Gastroesophageal sphincter (tissue), 4 donors: ENCODE results near the genes PRKG2, COPS4, HPSE and ABRAXAS1.

- PRO-cap = unidirectional peak, plus-strand start at chr4:80265677; unidirectional peak, plus-strand start at chr4:80265804; unidirectional peak, plus-strand start at chr4:80265919
- RAMPAGE, long total RNA, 4 experiments = no peak in any of the 4 experiments
Measured at GRCh38 chr4:80265362-80266159, 903 bp upstream of the FGF5 start.

GRCh38 chr4:81214902-81215496 is at the start of gene PRKG2:
Gene PRKG2 (minus strand): TSS chr4:81215222.
- PRO-cap = unidirectional peak, minus-strand start at chr4:81215199
- RAMPAGE, long total RNA, 4 experiments = start-site peak on the minus strand in 3 of 4 experiments, at chr4:81214964-81215042 at its widest, 25 to 43 reads per replicate

DNA sequence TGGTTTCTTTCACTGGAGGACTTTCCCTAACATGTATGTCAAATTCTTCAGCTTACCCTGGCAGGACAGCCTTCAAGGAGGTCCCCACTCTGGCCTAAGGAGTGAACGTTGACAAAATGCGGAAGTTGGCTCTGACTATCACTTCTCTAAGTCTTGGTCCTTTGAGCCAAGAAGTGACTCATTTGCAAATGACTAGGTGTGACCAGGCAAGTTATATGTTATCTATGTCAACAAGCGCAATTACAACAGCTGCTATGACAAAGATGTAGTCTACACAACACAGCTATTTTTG is 50.3 kb downstream of the RASGEF1B start:
- PRO-cap = no peak
- RAMPAGE, long total RNA, 4 experiments = no peak in any of the 4 experiments

GRCh38 chr4:81471960-81472754 is 450 bp upstream of the RASGEF1B start:
- PRO-cap = bidirectional peak, plus-strand start at chr4:81472147, minus-strand start at chr4:81471838
- RAMPAGE, long total RNA, 4 experiments = no peak in any of the 4 experiments

DNA sequence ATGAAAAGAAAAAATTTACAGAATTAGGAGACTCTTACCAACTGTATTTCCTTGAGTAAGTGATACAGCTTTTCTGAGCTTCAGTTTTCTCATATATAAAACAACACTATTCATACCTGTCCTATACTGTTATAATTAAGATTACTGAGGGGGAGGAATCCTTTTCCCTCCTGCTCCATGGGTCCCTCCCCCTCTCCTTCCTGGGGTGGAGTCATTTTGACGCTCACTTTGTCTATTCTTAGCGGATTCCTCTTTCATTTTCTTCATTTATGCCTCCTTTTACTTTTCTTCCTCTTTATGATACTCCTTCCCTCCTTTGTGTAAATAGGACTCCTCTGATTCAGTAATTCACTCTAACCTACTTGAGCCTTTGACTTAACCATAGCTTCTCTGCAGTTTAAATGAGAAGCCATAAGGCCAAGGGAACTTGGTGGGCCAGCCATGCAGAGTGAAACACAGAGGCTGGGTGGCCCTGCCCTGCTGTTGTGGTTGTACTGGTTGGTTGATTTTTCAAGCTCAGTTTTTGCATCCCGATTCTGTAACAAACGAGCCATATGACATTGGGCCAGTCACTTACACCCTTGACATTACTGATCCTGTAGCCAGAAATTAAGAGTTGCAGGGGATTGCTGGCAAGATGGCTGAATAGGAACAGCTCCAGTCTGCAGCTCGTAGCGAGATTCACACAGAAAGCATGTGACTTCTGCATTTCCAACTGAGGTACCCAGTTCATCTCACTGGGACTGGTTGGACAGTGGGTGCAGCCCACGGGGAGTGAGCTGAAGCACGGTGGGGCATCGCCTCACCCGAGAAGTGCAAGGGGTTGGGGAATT is 1.3 kb upstream of the RASGEF1B start:
- PRO-cap = no peak
- RAMPAGE, long total RNA, 4 experiments = no peak in any of the 4 experiments

DNA sequence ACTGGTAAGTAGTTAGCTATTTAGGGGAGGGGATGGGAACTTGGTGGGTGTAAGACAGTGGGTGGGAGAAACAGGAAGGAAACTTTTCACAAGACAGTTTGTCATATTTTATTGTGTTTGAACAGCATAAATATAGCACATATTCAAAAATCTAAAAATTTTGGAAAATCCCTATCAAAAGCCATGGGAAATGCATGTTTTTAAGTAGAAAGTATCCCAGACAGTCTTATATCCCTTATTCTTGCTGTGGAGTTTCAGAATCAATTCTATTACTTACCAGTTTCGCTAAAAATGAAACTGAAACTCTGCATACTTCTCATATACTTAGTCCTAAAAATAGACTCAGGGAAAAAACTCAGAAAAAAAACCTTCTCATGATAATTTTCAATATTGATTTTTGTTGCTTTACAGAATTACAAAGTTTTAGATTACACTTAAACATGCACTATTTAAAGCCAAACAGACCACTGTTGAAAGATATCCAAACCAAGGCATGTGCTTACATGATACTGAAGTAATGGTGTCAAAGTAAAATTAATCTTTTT is 22.4 kb upstream of the RASGEF1B start:
- PRO-cap = no peak
- RAMPAGE, long total RNA, 4 experiments = no peak in any of the 4 experiments

DNA sequence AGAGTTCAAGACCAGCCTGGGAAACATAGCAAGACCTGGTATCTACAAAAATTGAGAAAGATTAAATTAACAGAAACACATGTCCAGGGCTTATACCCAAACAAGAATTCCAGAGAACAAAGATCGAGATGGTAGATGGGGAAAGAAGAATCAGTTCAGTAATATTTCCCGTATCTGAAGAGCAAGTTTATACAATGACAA is 23.3 kb downstream of the HNRNPD start:
- PRO-cap = no peak
- RAMPAGE, long total RNA, 4 experiments = no peak in any of the 4 experiments

- PRO-cap = unidirectional peak, plus-strand start at chr4:82373302
- RAMPAGE, long total RNA, 4 experiments = no peak in any of the 4 experiments
Measured at GRCh38 chr4:82372396-82373370, 1.1 kb downstream of the HNRNPD start.

- PRO-cap = bidirectional peak, plus-strand start at chr4:82429585, minus-strand start at chr4:82429438
- RAMPAGE, long total RNA, 4 experiments = no peak in any of the 4 experiments
Measured at GRCh38 chr4:82429508-82429697, 859 bp downstream of the HNRNPDL start.

- PRO-cap = no peak
- RAMPAGE, long total RNA, 4 experiments = no peak in any of the 4 experiments
Measured at GRCh38 chr4:82782404-82783082, 16.1 kb downstream of the SCD5 start.

GRCh38 chr4:82899838-82900021 is 805 bp upstream of the THAP9 start:
- PRO-cap = no peak
- RAMPAGE, long total RNA, 4 experiments = no peak in any of the 4 experiments

DNA sequence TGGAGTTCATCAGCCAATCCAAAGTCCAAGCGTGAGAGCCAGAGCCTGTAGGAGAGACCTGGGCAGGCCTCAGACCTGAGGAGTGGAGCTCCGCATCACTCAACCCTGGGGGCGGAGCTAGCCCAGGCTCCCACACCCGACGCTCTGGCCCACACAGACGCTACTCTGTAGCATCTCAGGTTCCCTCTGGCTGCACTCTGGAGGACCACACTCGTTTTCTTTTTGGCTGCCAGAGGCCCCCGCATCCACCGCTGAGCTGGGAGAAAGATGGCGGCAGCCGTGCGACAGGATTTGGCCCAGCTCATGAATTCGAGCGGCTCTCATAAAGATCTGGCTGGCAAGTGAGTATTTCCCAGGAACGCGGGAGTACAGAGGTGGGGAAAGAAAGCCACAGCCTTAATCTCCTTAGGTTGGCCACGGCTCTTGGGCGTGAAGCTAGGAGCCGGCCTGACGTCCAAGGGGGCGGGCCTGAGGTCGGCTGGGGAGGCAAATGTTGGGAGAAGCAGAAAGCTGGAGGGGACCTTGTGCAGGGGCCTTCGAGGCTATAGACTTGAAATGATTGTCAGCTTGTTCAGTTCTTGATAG is at the start of gene COPS4:
TSS of gene COPS4 (plus strand) at position 226 of the 585 bp plus-strand sequence.
- PRO-cap = bidirectional peak, plus-strand start at position 244 of the sequence, minus-strand start outside the sequence; bidirectional peak, plus-strand start at position 465 of the sequence, minus-strand start at position 343 of the sequence
- RAMPAGE, long total RNA, 4 experiments = start-site peak on the plus strand in 4 of 4 experiments, centred at positions 208 to 254 of the sequence, 246 to 823 reads per replicate

- PRO-cap = no peak
- RAMPAGE, long total RNA, 4 experiments = no peak in any of the 4 experiments
Measured at GRCh38 chr4:83111964-83112833, 2.3 kb downstream of the PLAC8 start.

GRCh38 chr4:83334198-83335404 is at the start of gene HPSE:
Gene HPSE (minus strand): TSS chr4:83334848.
- PRO-cap = no peak
- RAMPAGE, long total RNA, 4 experiments = start-site peak on the minus strand in 3 of 4 experiments, at chr4:83334808-83334904 at its widest, 9 to 20 reads per replicate

GRCh38 chr4:83417489-83417688 is 38.2 kb downstream of the HELQ start:
- PRO-cap = no peak
- RAMPAGE, long total RNA, 4 experiments = no peak in any of the 4 experiments

DNA sequence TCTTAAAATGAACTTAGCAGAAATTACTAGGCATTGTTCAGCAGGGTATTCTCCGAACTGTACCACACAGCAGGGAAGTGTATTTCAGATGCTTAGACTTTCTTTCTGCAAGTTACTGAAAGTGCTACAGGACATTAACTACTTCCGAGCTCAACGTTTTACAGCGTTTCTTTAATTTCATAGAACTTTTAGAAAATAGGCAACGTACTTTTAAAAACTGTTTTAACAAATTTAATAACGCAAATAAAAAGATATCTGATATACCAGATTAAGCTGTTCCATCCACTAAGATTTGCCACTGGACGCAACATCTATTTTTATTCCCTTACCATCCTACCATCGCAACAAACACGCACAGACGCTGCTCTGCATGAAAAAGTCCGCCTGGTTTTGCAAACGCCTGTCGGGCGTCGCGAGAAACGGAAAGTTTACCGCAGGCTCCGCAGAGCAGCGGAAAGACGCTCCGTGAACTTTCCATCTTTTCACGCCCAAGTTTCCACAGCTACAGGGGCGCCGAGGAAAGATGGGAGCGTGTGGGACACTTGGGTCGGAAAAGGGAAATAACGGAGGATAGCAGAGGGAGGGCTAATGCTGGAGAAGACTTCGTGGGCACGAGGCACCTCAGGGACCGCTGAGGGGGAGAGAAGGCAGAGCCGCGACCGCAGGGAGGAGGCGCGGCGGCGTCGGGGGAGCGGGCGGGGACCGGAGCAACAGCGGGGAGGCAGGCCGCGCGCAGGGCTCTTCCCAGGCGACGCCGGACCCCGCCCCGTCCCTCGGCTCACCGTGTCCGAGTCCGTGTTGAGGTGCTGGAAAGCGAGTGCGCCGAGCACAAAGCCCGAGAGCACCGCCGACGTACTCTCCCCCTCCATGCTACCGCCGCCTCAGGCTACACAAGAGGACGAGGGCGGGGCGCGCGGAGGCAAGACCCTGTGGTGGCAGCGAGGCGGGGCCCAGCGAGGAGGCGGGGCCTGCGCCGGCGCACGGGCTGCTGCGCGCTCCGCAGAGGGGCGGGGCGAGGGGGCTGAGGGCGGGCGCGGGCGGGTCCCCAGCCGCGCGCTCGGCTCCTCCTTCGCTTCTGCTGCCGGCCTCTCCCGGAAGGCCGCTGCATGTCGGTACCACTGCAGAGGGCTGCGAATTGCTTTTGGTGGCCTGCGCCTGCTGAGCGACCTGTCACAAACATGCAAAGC is at the start of gene ABRAXAS1:
TSS of gene ABRAXAS1 (minus strand) at position 897 of the 1,187 bp plus-strand sequence.
- PRO-cap = unidirectional peak, plus-strand start at position 320 of the sequence; unidirectional peak, plus-strand start at position 499 of the sequence; unidirectional peak, minus-strand start at position 712 of the sequence; bidirectional peak, plus-strand start at position 1,075 of the sequence, minus-strand start at position 897 of the sequence
- RAMPAGE, long total RNA, 4 experiments = start-site peak on the minus strand in 3 of 4 experiments, centred at positions 922 to 938 of the sequence, 68 to 96 reads per replicate

DNA sequence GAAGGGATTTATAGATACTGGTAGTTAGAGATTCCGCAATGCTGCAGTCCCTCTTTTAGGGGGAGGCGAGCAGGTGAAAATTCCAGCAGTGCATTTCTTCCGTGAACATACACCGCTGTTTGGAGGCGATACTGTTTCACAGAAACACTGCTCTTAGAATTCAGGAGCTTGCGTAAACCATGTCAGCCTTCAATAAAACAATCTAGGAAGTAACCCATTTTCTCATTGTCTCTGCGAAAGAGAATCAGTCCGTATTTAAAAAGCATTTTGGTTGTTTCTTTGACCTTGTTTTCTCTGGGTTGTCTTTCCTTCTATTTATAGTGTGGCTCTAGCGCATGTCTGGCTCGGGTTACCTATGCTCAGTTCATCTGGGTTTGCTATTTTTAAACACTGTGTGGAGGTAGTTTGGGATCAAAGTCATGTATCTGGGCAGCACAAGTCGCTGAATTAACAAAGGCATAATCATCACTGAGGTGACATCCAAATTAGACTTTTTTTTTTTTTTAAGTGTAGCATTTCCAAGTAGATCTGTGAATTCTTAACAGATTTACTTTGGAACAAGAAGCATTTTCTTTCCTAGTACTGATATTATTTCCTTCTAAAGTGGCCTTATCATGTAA is 90.5 kb downstream of the GPAT3 start:
- PRO-cap = no peak
- RAMPAGE, long total RNA, 4 experiments = no peak in any of the 4 experiments

DNA sequence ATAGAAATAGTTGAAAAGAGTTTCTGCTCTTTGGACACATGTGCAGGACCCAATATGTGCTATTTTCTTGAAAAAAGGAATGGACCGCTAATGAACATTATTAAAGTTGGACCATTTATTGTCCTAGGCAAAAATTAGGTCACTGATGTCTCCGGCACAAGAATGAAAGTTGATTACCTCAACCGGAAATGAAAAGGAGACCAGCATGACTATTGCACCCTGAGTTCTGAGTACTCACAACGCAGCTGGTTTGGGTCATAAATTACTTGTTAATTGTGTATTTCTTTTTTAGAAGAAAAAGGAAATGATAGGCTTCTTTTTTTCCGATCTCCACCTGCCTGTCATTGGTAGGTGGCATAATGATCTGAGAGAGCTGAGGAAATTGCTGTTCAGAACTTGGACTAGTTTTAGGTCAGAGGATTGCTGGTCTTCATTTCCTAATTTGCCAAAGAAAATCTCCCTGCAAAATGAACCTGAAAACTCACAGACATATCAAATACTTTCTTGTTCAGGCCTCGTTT is 232.7 kb downstream of the ARHGAP24 start:
- PRO-cap = no peak
- RAMPAGE, long total RNA, 4 experiments = no peak in any of the 4 experiments

- PRO-cap = no peak
- RAMPAGE, long total RNA, 4 experiments = start-site peak on the plus strand in 2 of 4 experiments, at chr4:85758571-85758642 at its widest, 6 reads per replicate
Measured at GRCh38 chr4:85757998-85758802, 283.2 kb downstream of the ARHGAP24 start.

DNA sequence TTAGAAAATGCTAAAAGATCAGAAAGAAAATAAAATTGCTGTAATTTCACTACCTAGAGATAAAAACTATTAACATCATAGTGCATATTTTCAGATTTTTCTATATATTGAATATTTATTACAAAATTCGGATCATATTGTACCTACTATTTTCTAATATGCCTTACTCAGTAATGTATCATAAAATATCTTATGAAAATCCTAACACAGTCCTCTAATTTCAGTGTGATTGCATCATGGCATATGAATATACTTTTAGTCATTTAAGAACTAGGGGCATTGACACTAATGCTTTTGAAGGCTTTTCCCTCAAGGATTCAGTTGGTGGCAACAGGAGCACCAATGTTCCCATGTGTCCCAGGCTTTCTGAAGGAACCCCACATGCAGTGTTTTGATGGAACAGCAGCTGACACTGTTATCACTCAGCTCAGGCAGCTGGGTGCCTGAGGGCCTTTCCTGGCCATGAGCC is 348.2 kb downstream of the ARHGAP24 start:
- PRO-cap = no peak
- RAMPAGE, long total RNA, 4 experiments = no peak in any of the 4 experiments